Measurements from ENCODE around the gene CMBL.

GRCh38 chr5:5464274-5465039, 42.0 kb downstream of the ICE1 start:
- PRO-cap, 3 experiments = no peak in any of the 3 experiments
- RAMPAGE, long total RNA = no peak

- PRO-cap, 3 experiments = peak in 1 of 3 experiments; most common minus-strand start chr5:5494625 (in 1)
- RAMPAGE, long total RNA = no peak
These were observed 71.9 kb downstream of the ICE1 start for GRCh38 chr5:5494412-5494809.

DNA sequence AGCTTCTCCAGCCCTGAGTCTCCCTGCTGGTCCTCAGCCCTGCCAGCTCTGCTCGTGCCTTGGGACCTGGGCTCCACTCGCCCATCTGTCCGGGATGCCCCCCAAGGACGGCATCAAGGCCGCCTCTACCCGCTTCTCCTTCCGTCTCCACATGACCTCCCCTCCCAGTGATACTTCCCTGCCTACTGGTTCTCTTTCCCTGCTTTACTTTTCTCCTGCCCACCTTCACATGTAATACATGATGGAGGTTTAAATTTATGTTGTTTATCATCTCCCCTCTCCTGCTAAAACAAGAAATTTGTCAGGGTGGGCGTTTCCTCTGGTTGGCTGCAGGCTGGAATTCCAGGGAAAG, 110.3 kb downstream of the ICE1 start:
- PRO-cap, 3 experiments = no peak in any of the 3 experiments
- RAMPAGE, long total RNA = no peak

DNA sequence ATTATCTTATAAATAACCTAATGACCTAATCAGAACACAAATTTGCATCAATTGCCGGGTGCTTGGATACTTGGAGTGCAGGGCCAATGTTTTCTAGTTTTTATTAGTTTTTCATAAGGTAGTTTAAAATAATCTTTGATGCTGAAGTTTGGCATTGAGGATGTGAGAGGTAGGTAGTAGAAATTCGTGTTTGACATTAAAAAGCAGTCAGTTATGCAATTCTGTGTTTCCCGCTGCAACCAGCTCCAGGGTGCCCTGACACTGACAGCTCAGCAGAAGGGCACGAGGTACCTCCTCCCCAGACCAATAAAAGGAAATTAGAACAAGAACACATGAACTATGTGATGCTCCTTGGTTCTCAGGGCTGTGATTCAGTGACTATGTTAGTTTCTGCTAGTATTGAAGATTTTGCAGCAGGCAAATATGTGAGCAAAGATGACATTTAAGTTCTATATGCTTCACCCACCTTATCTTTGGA, 40.3 kb downstream of the NSUN2 start:
- PRO-cap, 3 experiments = no peak in any of the 3 experiments
- RAMPAGE, long total RNA = no peak

- PRO-cap, 3 experiments = no peak in any of the 3 experiments
- RAMPAGE, long total RNA = no peak
These were observed 34.8 kb downstream of the NSUN2 start for GRCh38 chr5:6597631-6598809.

DNA sequence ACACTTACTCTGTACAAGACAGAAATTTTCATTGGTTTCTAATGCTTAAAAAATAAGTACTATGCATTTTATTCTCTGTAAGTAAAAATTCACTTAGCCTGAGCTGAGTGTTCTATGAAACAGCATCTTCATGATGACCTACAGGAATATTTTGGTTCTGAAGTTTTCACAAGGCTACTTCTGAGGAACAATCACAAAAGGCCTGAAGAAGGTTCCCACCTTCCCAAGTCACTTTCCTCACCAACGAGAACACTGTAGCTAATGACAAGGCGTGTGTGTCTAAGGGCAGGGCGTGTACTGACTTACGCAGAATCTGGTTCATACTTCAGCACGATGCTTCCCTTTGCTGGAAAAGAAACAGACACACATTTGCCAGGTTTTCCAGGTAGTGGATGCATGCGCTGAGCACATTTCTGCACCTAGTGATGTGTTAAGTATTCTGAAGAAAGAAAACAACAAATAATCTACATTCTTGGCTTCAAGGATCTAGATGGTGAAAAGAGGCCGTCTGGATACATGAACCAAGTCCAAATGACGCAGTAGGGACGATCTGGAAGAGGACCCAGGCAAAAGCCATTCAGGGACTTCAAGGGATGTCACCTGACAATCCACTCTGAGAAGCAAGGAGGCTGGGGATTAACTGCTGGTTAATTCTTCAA, 30.6 kb downstream of the NSUN2 start:
- PRO-cap, 3 experiments = no peak in any of the 3 experiments
- RAMPAGE, long total RNA = no peak

DNA sequence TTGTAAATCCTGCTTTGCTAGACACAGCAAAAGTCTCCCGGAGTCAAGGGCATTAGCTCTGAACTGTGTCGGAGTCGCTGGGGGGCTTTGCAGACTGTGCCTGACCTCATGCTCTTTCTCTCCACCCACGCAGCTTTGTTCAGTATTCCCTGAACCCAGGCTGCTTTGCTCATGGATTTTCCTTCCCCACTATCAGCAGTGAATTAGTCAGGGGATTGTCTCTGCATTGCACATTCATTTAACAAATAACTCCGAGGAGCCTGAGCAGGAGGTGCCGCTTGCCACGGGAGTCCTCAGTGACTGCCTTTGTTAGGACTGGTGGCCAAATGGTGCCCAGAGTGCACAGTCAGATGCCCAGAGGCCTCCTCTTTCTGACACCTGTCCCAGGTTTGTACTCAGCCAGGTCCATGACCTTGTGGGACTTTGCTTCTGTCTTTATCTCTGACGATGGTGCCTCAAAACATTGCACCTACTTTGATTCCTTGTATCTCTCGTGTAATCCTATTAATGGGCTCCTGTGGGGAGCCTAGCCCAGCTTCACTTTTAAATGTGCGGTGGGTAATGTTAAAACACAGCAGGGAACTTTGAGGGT, 4.3 kb downstream of the SRD5A1 start:
- PRO-cap, 3 experiments = no peak in any of the 3 experiments
- RAMPAGE, long total RNA = no peak

DNA sequence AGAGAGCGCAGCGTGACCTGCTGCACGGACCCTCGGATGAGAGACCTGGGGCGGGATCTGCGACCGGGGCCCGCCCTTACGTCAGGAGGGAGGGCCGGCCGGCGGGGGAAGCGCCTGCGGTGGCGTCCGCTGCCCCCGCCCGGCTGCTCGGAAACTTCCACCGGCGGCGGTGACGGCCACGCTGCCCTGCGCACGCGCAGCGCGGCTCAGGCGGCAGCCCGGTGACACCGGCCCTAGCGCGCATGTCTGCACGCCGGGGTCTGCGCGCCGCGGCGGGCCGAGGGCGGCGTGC, 455 bp upstream of the TENT4A start:
- PRO-cap, 3 experiments = peak in 3 of 3 experiments; most common plus-strand start position 84 of the sequence (in 1); most common minus-strand start position 149 of the sequence (in 2)
- RAMPAGE, long total RNA = no peak

DNA sequence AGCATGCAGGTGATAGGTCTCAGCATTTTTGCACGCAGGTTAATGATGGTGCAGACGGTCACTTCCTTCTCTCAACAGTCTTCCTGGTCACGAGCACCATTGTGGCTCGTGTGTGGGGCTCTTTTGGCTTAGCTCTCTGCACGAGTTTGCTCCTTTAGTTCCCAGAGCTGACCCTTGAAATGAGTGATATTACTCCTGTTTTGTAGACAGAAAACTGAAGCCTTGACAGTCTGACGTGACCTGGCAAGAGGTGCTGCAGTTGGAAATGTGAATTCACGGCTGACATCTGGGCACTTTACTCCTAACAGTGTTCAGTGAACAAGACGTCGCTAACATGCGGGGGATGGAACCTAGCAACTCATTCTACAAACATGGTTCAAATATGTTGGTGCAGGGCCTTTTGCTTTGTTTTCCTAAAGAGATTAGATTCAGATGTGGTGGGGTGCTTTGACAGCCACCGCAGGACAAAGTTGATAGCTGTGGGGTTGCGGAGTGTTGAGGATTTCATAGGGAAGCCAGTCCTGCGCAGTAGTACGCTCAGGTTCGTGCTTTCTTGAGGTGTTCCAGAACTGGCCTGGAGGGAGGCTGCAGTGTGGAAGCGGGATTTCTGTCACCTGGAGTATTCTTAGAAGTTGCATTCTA, 10.2 kb downstream of the TENT4A start:
- PRO-cap, 3 experiments = no peak in any of the 3 experiments
- RAMPAGE, long total RNA = no peak

GRCh38 chr5:8014065-8014680, 145.2 kb downstream of the MTRR start:
- PRO-cap, 3 experiments = no peak in any of the 3 experiments
- RAMPAGE, long total RNA = no peak

DNA sequence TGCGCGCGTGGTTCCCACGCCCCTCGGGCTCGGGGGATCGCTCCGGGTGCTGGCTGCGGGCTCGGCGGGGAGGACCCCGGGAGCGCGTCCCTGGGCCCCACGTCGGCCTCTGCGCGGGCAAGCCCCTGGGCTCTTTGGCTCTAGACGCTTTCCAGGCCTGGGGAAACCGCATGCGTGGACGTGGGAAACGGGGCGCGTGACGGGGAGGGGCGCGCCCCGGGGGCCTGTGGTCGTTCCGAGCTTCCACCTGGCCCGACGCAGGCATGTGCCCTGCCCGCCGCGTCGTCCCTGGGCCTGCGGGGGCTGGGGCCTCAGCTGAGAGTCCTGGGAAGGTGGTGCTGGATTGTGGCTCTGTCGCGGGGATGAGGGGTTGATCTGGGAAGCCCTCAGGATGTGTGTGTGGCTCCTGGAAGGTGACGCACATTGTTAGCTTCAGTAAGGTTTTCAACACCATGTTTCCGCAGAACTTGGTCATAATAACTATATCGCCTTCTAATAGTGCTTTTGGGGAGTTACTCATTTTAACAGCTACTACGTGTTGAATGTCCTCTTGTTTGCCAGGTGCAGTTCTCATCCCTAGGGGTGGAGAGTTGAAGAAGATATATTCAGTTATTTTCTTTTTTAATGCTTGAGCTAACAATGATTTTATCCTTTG, 589.0 kb downstream of the MTRR start:
- PRO-cap, 3 experiments = no peak in any of the 3 experiments
- RAMPAGE, long total RNA = no peak

DNA sequence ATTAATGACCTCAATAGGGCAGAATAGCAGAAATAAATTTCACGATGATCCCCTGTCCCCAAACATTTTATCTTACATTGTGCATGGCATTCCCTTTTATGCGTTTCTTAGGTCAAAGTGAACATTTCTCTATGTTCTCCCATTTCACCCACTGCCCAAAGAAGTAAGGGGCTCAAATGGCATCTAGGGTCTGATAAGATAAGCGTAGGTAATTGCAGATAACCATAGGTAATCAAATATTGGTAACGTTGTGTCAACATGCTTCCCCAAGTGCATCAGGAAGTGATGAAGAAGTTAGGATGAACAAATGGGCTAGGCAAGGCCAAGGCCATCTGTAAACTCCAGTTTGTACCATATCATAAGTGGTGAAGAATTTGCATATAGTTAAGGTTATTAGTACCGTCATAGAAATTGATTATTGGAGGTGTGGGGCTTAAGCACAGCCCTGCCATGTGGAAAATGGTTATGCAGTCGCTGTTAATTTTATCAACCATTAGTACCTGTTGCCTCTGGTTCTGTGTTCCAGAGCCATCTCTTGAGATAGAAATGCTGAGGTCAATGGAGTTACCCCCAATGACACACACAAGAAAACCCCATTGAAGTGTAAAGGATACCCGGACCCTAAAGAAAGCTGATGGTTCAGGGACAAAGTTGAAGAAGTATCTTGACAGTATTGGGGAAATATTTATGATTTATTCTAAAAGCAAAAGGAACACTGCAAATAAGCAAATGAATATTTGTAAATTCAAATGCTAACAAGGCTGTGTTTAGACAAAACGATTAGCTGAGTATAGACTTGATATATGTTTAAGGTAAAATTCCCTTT, 507.8 kb downstream of the SEMA5A start:
- PRO-cap, 3 experiments = no peak in any of the 3 experiments
- RAMPAGE, long total RNA = no peak

- PRO-cap, 3 experiments = no peak in any of the 3 experiments
- RAMPAGE, long total RNA = no peak
These were observed 280.3 kb downstream of the SEMA5A start for GRCh38 chr5:9265275-9266351.

DNA sequence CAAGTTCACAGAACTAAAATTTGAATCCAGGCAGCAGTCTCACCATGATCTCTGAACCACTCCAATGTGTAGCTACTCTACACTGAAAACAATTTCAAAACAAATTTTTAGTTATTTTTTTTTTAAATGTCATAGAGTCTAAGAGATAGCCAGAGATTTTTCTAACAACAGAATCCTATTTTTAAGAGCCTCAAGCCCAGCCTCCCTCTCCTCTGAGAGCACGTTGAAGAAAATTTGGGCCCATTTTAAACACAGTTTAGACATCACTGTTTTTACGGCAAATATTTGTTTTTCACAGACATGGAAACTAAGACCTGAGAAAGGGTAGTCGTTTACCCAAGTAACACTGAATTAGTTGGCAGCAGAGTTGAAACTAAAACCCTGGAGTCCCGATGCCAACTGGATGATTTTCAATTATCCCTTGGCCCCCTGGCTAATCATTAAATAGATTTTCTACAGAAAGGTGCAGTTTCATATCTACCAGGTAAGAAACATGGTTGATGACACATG, 137.1 kb downstream of the SEMA5A start:
- PRO-cap, 3 experiments = no peak in any of the 3 experiments
- RAMPAGE, long total RNA = no peak

- PRO-cap, 3 experiments = no peak in any of the 3 experiments
- RAMPAGE, long total RNA = no peak
These were observed 1.7 kb upstream of the SEMA5A start for GRCh38 chr5:9547401-9548181.

DNA sequence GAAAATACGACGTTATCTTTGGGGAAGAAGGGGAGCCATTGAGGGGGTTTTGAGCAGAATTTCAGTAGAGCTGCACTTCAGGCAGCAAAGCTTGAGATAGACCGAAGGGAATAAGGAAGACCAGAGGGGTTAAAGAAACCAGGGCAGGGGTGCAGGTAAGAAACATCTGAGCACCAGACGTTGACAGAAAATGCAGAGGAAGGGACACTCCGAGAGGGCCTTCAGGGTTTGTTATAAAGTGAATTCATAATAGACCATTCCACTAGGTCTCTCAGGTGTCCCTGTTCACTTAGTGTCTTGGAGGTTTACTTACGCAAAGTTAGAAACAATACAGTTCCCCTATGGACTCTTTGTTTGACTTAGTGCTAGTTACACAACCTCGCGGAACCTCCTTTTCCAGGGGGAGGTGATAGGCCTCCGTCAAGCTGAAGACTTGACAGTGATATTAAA, 1.2 kb downstream of the CCT5 start:
- PRO-cap, 3 experiments = no peak in any of the 3 experiments
- RAMPAGE, long total RNA = no peak

DNA sequence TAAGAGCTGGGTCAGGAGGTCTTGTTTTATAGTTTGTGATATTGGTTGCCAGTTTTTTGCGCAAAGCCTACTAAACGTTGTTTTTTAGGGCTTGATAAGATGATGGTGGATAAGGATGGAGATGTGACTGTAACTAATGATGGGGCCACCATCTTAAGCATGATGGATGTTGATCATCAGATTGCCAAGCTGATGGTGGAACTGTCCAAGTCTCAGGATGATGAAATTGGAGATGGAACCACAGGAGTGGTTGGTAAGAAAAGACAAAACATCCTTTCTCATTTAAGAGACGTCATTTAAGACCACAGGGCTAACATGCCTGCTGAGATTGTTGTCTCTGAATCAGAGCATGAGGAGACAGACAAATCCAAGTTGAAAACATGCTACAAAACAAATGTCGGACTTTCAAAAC, 4.5 kb downstream of the CCT5 start:
- PRO-cap, 3 experiments = no peak in any of the 3 experiments
- RAMPAGE, long total RNA = no peak

DNA sequence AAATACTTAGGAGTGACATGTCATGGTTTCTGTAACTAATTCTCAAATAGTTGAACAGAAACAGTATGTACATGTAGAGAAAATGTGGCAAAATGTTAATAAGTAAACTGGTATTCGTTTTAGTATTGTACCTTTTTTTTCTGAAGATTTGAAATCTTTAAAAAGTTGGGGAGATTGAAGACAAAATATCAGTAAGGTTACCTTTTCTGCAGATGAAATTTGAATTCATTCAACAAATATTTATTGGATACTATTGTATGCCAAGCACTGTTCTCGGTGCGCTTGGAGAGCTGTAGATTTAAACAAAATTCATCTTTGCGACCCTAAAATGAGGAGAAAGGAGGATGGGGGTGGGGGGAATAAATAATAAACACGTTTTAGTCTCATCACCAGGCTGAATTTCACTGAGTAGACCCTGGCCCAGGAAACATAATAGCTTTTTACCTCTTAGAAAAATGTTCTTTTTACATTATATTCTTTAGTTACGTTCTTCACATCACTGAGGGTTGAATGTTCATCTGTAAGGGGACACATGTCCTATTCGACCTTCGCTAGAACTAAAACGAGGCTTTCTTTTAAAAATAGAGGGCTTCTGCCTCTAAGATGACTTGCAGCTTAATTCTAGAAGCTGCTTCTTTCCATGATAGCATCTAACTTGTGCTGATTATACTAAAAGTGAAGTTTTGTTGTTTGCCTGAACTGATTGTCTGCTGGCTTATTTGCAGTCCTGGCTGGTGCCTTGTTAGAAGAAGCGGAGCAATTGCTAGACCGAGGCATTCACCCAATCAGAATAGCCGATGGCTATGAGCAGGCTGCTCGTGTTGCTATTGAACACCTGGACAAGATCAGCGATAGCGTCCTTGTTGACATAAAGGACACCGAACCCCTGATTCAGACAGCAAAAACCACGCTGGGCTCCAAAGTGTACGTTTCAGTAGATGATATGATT, 5.4 kb downstream of the CCT5 start:
- PRO-cap, 3 experiments = no peak in any of the 3 experiments
- RAMPAGE, long total RNA = no peak

DNA sequence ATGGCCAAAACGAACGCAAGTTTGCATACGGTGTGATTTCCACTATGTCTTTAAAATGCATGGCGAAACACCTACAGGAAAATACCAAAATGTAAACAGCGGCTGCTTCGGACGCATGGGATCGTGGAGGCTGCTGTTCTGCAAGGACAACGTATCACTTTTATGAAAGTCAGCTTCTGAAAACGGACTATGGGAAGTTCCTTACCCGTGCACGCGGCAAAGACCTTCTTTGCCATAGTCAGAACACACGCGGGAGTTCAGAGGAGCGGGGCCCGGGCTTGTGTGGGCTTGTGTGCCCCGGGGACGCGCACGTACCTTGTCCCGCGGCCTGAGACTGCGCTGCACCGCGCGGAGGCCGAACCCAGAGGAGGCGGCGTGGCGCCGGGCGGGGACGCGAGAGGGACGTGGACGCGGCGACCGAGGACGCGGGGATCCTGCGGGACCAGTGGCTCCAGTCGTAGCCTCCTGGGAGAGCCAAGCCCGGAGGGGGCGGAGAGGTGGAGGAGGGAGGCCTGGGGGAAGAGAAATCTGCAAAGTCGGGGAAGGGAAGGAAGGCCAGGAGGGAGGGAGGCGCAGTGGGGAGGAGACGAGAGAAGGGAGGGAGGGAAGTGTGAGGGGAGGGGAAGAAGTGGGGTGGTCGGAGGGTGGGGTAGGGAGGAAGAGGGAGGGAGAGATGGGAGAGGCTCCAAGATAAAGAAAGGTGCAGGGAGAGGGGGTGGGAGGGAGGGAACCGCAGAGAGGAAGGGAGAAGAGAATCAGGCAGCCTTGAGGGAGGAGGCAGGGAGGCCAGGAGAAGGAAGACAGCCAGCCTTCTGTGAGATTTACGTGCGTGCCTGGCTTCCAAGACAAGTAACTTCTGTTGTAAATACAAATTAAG, at the start of gene CMBL:
TSS of gene CMBL (minus strand) at position 593 of the 877 bp plus-strand sequence.
- PRO-cap, 3 experiments = peak in 1 of 3 experiments; most common plus-strand start position 358 of the sequence (in 1); most common minus-strand start position 313 of the sequence (in 1)
- RAMPAGE, long total RNA = no peak

DNA sequence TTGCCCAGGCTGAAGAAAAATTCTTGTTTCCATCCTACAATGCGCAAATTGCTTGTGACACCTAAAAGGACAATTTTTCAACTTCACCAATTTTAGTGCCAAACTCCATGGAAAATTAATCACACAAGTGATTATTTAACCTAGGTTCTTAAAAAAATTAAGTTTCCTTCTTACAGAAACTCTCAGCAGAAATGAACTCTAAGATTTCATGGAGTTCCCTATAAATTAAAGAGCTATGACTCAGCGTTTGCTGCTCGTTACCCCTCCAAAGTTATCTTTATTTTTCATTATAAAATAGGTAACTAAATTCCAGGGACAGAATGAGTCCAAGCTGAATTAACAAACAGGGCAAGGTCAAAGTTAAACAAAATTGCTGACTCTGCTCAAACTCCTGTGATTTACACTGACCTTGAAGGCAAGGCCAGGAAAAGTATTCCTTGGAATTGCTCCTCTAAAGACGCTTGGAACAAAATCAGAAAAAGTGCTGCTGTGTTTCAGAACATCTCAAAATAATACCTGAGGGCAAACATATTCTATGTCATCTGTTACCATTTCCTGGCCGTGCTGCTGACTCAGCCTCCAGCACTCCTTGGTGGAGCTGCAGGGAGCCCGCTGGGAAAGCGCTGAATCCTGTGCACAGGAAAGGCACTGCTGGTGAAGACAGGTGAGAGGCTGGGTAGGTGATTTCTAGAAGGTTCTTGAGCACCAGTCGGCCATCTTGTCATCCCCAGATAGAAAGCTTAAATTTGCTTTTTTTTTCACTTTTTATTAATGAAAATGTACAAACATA, 2.5 kb upstream of the CMBL start:
- PRO-cap, 3 experiments = no peak in any of the 3 experiments
- RAMPAGE, long total RNA = no peak

All from cerebellum (tissue), 5 donors.